Pericardium fibroblast (primary cell): ENCODE measurements around the gene OTUD3.

DNA sequence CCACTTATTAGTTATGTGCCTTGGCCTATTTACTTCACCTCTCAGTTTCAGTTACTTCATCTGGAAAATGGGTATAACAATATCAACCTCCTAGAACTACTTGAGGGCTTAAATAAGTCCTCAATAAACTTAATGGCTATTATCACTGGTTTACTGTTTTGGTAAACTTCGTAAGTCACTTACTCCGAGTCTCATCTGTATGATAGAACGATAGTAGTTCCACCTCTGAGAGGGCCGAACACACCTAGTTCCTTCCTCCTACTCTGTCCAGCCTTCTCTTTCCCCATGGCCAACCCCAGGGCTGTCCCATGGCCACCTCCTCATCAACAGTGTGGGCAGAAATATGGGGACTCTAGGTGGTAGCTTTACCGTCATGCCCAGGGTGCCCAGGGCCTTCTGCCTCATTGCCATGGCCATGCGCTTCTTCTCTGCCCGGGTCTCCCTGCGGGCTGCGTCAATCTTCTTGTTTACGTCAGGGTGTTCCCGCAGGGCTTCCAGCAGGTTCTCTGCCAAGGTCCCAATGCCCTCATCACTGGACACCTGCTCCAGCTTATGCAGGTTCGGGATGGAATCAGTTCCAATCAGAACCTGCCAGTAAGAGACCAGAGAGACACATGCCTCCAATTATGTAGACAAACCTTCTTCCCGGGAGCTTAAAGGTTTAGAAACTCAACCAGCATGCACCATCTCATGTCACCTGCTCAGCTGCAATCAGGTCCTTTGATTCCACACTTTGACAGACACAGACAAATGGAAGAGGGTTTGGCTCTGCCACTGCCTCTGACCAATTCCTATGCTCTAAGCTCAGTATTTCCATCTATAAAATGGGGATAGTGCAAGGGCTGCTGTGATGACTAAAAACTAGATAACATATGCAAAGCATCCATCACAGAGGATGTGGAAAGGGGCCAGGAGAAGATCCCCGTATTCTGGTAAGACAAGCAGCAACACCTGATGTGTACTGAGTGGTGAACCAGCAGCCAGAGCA lies 121.4 kb downstream of the UBR4 start:
- RAMPAGE, long total RNA = no peak

GRCh38 chr1:19096395-19096836 lies 113.7 kb downstream of the UBR4 start:
- RAMPAGE, long total RNA = no peak

- RAMPAGE, long total RNA = no peak
These were observed 70.9 kb downstream of the UBR4 start for GRCh38 chr1:19139073-19139648.

GRCh38 chr1:19199510-19199850 lies 10.6 kb downstream of the UBR4 start:
- RAMPAGE, long total RNA = no peak

DNA sequence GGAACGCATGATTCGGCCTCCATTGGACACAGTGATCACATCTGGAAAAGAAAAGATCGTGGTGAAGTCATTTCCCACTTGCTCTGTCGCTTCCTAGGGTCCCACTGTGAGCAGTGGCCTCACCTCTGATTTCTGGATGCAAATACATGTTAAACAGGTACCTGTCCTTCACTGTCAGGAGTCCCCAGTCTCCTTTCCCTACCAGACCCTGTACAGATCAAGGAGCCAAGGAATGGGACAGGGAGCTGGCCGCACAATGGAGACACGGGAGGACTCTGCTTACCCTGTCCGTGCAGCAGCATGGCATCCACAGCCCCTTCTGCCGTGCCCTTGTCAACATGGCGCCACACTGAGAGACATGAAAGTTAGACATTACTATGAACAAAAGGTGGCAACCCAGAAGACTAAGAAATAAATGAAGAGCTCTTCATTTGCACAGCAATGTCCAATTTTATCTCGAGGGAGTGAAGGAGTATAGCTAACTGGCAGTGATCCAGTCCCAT lies 7.6 kb downstream of the EMC1 start:
- RAMPAGE, long total RNA = no peak

DNA sequence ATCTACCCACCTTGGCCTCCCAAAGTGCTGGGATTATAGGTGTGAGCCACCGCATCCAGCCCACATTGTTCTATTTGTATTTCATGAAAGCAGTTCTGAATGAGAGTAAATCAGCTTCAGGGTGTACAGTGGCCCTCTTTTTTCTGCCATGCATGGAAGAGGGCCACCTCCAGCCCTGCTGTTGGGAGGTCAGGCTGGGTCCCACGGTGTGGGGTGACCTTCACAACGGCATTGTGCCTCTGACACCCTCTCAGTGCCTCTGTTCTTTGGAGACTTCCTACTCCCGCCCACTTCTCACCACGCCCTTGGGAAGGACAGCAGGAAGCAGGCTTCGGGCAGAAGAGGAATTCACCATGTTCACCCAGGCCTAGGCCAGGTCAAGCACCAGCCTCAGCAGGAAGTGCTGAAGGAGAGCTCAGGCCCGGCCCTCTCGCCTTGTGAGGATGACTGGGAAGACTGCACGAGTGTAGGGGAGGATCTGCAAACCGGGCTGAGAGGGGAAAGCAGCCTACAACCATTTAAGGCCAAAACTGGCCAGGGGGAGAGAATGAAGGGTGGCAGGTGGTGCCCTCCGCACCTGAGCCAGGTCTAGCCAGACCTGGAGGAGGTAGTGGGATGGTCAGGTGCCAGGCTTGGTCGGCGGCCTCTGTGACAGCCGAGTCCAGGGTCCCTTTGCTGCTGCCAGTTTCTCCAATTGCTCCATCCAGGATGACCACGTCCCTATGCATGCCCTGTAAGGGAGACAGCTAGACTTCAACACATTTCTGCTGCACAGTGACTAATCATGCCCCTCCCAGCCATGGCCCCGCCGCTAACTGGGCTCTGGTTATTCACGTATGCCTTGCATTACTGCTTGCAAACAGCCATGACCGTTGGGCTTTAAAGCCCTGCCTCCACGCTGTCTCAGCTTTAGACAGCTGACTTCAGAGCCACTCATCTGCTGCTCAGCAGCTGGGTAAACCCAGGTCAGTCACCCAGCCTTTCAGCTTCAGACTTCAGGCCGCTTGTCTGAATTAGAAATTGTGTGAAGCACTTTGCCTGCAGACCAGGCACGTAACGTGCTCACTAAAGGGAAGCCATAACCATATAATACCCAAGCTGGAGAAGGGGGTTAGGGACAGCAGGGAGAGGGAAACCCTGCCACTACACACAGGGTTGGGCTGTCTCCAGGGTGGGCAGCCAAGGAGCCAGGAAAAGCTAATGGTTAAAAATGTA lies 8.8 kb downstream of the MRTO4 start:
- RAMPAGE, long total RNA = no peak

GRCh38 chr1:19285473-19285738 lies 3.2 kb downstream of the AKR7A3 start:
- RAMPAGE, long total RNA = no peak

- RAMPAGE, long total RNA = no peak
These were observed 73.1 kb downstream of the SLC66A1 start for GRCh38 chr1:19385312-19385631.

DNA sequence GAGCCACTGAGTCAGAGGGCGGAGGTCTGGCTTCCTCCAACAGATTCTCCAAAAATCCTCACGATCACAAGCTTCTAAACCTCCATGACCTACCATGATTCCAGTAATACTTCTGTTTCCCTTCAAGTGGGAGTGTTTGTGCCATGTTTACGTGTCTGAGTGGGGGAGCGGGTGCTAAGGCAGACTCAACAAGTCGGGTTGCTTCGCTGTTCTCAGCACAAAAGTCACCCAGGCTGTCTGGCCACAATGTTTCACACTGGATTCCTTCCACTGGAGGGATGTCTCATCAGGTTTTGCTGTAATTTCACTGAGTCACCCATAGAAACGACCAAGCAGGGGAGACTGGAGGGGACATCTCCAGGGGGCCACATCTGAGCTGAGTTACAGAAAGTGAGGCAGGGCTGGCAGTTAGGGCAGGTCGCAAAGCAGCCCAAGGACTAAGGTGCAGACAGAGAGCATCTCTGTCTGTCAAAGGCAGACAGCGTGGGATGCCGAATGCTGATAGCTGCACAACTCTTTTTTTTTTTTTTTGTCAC lies 86.3 kb downstream of the SLC66A1 start:
- RAMPAGE, long total RNA = no peak

GRCh38 chr1:19427379-19428155 lies 57.8 kb downstream of the CAPZB start:
- RAMPAGE, long total RNA = no peak

GRCh38 chr1:19437562-19438439 lies 47.5 kb downstream of the CAPZB start:
- RAMPAGE, long total RNA = no peak

GRCh38 chr1:19439384-19440073 lies 45.8 kb downstream of the CAPZB start:
- RAMPAGE, long total RNA = no peak

DNA sequence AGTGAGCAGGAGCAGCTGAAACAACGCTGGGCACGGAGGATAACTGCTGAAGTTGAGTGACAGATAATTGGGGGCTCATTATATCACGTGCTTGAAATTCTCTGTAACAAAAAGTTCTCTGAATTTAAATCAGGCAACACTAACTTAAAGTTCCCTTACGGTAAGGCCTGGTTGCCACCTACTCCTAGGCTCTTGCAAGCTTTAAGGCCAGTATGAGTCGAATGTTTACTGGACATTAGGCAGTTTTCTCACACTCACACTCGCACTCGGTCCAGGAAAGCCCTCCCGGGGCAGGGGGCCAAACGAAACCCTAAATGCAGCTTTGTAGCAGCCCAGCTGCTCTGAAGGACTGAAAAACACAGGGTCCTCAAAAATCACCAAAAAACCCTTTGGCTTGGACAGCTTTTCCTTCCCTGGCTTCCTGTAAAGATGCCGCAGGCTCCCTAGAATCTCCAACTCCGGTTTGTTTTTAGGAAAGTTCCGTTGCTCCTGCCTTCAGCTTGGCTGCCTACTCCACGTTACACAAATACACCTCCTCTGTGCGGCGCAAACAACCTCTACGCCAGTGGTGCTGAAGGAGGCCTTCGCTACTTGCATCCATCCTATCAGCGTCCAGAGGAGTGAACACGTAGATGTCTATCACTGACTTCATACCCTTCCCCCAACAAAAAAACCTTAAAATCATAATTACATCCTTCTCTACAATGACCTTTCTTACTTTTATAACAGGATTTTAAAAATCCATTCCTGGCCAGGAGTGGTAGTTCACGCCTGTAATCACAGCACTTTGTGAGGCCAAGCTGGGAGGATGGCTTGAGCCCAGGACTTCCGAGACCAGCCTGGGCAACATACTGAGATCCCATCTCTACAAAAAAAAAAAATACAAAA lies 42.7 kb downstream of the CAPZB start:
- RAMPAGE, long total RNA = no peak

- RAMPAGE, long total RNA = no peak
These were observed 8.7 kb downstream of the CAPZB start for GRCh38 chr1:19476399-19477226.

- RAMPAGE, long total RNA = no peak
These were observed 3.9 kb upstream of the MICOS10 start for GRCh38 chr1:19592921-19593291.

GRCh38 chr1:19597197-19598030 lies 635 bp downstream of the MICOS10 start:
- RAMPAGE, long total RNA = no peak

DNA sequence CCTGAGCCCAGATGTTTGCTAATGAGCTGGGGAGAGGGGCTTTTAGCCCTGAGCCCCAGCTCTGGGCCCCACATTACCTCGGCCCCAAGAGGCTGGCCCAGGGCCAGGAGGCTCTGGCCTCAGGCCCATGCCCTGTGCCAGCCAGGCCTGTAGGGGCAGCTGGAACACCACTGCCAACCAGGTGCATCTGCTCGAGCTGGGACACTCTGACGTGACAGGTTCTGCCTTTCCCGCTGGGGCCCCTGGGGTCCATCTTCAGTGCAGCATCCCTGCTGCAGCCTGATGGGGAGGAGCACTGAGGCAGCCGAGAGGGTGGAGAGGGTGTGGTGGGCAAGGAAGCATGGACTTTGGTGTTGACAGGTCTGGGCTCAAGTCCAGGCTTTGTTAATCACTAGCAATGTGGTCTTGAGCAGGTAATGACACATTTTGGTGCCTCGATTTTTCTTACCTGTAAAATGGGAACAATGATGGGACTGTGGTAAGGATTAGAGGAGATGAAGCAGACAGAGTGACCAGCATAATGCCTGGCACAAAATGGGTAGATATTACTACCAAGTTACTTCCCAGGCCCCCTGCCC lies 3.3 kb upstream of the NBL1 start:
- RAMPAGE, long total RNA = no peak

GRCh38 chr1:19771243-19771740 lies 28.4 kb downstream of the TMCO4 start:
- RAMPAGE, long total RNA = no peak

- RAMPAGE, long total RNA = no peak
These were observed 3.1 kb upstream of the RNF186 start for GRCh38 chr1:19818151-19818687.

GRCh38 chr1:19881921-19883180 lies at the start of gene OTUD3:
Gene OTUD3, plus strand, starts transcription at chr1:19882395.
- RAMPAGE, long total RNA = no peak